ENCODE measurements around the genes PCSK4, REEP6 and KLF16.

GRCh38 chr19:1263170-1263608, 5.9 kb upstream of the CIRBP start:
- RRBS, result no CpG with 5 or more reads among the region's 6 CpGs

DNA sequence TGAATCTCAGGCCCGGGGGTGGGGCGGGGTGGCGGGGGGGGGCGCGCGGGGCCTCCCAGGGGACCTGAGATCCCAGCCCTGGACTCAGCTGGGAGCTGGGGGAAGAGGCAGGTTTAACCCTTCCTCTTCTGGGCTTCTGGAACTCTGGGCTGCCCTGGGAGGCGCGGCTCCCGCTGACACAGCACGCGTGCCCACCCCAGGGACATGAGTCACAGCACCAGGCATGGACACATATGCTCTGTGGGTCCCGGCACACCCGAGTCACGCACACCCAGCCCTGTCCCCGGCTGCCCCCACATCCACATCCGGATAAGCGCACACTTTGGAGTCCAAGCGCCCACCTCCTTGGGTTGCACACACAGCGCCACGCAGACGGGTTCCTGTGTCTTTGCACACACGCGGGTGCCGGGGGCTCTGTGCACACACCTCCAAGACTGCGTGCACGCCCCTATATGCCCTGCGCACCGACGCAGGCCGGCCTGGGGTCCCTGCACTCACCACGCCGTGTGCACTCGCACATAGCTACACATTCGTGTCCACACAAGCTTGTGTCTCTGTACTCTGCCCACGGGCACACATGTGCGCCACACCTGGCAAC, 3.3 kb upstream of the CIRBP start:
- RRBS, result 4% methylated on average over 17 of the region's 36 CpGs

DNA sequence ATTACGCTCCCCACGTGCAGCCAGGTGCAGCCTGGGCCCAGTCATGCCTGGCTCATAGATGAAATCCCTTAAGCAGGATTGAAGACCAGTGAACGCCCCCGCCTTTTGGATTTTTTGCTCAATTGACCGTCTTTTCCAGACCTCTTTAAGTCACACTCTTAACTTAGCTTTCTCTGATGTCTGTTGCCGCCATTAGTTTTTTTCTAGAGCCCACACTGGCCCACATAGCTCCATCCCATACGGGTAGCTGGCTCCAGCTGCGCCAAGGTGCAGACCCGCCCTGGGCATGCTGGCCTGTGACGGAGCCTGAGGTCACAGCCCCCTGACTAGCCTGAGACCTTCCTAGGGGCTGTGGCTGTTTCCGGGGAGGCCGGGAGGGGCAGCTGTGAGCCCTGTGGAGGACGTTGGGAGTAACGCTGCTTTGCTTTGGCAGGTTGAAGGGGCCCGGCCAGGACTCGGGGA, 1.4 kb upstream of the FAM174C start:
- RRBS, result 29% methylated on average over 4 of the region's 16 CpGs

DNA sequence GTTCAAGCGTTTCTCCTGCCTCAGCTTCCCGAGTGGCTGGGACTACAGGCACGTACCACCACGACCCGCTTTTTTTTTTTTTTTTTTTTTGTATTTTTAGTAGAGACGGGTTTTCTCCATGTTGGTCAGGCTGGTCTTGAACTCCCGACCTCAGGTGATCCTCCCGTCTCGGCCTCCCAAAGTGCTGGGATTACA, 21.4 kb downstream of the EFNA2 start:
- RRBS, result no CpG with 5 or more reads among the region's 9 CpGs

GRCh38 chr19:1384038-1384855, 540 bp downstream of the NDUFS7 start:
- RRBS, result 1% methylated on average over 9 of the region's 43 CpGs

DNA sequence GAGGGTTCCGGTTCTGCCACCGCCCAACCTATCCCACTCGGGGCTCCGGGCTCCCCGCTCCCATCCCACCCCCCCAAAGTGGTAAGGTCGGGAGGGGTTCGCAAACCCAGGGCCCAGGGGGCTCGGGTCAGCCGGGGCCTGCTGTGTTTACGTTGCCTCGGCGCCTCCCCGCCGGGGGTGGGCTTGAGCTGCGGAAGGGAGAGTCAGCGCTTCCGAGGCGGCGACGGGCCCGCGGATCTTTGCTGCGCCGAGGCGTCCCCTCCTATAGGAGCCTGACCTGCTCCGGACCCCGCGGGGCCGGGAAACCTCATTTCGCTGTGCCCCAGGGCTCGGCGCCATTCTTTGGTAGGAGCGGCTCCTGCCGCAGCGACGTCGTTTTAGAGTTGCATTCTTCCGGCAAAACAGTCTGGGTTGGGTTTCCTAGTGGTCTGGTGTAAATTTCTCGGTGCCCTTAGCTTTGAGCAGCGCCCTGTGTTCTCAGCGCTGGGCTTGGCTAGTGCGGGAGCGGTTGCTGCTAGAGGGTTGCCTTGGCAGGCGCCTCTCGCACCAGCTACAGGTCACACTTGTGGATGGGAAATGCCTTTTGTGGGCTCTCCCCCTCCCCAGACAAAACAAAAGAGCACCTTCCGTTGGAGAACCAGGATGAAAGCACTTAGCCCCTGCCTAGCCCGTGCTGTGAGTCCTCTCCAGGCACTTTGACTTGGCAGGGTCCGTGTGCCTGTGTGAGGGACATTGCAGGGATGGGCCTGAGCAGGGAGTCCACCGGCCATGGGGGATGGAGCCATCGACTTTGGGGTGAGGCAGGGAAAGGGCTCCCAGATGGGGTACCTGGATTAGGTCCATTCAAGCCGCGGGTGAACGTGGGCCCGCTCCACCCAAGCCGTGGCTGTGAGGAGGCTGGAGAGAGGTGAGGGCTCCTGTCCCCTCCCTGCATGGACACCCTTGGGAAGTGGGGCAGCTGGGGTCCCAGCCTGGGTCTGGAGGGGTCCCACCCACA, 1.4 kb downstream of the DAZAP1 start:
- RRBS, result 1% methylated on average over 24 of the region's 55 CpGs

GRCh38 chr19:1443858-1444599, 5.8 kb downstream of the RPS15 start:
- RRBS, result no CpG with 5 or more reads among the region's 14 CpGs

GRCh38 chr19:1446864-1447079, 3.1 kb upstream of the APC2 start:
- RRBS, result 2% methylated on average over 25 of the region's 25 CpGs

- RRBS, result 3% methylated on average over 11 of the region's 66 CpGs
Observed at GRCh38 chr19:1489997-1490887, at the start of gene PCSK4. PCSK4 (minus strand) TSS chr19:1490350.

GRCh38 chr19:1490888-1492093, at the start of gene REEP6:
REEP6 (plus strand) TSS chr19:1491181.
- RRBS, result 2% methylated on average over 57 of the region's 107 CpGs

GRCh38 chr19:1524185-1524592, 312 bp downstream of the PLK5 start:
- RRBS, result 2% methylated on average over 44 of the region's 61 CpGs

- RRBS, result 78% methylated on average over 10 of the region's 77 CpGs
Observed at GRCh38 chr19:1584673-1585365, 7.8 kb downstream of the MBD3 start.

- RRBS, result no CpG with 5 or more reads among the region's 40 CpGs
Observed at GRCh38 chr19:1591304-1592091, 1.2 kb downstream of the MBD3 start.

DNA sequence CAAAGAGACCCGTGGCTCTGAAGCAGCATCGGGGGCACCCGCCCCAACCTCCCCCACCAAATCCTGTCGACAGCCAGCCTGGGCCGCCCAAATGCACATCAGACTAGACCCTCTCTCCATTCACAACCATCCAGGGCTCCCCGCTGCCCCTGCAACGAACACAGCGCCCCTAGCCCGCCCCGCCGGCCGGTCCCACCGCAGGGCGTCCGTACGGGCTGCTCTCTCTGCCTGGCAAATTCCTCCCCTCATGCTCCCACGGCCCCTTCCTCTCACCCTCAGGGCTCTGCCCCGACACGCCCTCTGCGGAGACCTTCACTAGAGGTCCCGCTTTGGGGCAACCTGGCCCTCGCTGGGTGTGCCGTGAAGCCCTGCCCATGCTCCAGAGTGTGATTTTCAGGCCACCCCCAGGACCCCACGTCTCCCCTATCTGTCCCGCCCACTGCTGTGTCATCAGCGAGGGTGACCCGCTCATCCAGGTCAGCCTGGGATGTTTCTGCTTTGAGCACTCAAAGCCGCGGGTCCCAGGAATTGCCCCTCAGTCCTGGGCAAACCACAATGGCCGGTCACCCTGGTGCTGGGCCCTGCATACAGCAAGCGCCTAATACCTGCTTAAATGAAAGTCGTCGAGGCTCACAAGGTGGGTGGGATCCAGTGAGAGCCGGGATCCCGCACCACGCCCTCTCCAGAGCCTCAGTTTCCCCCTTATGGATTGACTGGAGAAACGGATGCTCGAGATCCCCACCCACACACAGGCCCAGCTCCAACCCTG, 6.9 kb downstream of the TCF3 start:
- RRBS, result 96% methylated on average over 2 of the region's 38 CpGs

DNA sequence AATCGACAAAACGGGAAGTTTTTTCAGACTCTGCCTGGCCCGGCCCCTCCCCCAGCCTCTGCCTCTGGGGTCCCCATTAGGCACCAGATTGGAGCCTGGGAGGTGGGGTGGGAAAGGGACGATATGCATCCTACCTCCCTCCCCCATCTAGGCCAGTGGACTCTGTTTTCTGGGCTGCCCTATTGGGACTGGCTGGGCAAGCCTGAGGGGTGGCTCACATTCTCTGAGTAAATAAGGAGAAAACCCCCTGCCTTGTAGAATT, 16.5 kb downstream of the ONECUT3 start:
- RRBS, result 4% methylated on average over 2 of the region's 4 CpGs

DNA sequence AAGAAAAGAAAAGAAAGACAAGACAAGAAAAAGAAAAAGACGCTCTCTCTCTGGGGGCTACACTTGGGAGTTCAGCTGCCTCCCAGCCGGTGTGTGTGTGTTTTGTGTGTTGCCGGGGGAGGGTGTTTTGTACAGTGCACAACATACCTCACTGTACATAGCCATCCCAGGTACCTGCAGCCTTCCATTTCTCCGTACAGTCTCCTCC, 16.6 kb downstream of the ATP8B3 start:
- RRBS, result no CpG with 5 or more reads among the region's 4 CpGs

- RRBS, result no CpG with 5 or more reads among the region's 9 CpGs
Observed at GRCh38 chr19:1826594-1826864, 14.5 kb upstream of the ATP8B3 start.

DNA sequence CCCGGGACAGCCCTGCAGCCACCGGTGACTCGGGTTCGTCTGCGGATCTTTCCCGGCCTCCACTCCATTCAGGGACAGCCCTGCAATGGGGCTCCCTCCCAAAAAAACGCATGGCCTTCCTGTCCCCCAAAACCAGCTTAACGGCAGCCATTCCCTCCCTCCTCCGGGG, 2.9 kb downstream of the KLF16 start:
- RRBS, result 24% methylated on average over 2 of the region's 9 CpGs

- RRBS, result 1% methylated on average over 106 of the region's 170 CpGs
Observed at GRCh38 chr19:1862686-1863745, at the start of gene KLF16. KLF16 (minus strand) TSS chr19:1863579.

GRCh38 chr19:1864603-1865281, 1.4 kb upstream of the KLF16 start:
- RRBS, result under 1% methylated on average over 5 of the region's 46 CpGs

All from non-pigmented ciliary epithelial cell (primary cell).